Penis (tissue), 1 donor: ENCODE results near the genes MMRN1, HPGDS and ADH1C.

GRCh38 chr4:89894425-89895632, at the start of gene MMRN1:
Gene MMRN1, plus strand, starts transcription at chr4:89894854.
- PRO-cap: no peak

DNA sequence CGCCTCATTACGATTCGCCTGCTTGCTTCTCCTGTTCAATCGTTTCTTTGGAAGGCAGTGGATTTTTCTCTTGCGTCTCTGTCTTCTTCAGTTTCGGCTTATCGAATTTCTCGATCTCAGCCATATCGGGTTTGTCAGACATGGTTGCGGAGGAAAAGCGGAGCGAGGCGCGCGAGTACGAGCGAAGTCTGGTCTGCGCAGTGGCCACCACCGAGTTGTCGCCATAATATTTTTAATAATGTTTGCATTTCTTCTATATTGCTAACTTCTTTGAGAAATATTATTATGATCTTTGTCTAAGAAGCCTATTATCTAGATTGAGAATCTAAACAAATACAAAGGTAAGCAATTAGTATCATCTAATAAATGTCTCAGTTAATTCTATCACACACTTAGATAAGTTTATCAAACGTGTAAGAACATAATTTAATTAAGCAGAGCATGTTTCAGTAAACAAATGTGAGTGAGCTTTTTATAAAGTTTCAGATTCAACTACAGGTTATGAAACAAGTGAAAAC, 711.8 kb downstream of the CCSER1 start:
- PRO-cap: no peak

DNA sequence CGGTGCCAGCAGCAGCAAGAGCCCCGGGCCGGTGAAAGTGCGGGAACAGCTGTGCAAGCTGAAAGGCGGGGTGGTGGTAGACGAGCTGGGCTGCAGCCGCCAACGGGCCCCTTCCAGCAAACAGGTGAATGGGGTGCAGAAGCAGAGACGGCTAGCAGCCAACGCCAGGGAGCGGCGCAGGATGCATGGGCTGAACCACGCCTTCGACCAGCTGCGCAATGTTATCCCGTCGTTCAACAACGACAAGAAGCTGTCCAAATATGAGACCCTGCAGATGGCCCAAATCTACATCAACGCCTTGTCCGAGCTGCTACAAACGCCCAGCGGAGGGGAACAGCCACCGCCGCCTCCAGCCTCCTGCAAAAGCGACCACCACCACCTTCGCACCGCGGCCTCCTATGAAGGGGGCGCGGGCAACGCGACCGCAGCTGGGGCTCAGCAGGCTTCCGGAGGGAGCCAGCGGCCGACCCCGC, 742 bp downstream of the ATOH1 start:
- PRO-cap: no peak

DNA sequence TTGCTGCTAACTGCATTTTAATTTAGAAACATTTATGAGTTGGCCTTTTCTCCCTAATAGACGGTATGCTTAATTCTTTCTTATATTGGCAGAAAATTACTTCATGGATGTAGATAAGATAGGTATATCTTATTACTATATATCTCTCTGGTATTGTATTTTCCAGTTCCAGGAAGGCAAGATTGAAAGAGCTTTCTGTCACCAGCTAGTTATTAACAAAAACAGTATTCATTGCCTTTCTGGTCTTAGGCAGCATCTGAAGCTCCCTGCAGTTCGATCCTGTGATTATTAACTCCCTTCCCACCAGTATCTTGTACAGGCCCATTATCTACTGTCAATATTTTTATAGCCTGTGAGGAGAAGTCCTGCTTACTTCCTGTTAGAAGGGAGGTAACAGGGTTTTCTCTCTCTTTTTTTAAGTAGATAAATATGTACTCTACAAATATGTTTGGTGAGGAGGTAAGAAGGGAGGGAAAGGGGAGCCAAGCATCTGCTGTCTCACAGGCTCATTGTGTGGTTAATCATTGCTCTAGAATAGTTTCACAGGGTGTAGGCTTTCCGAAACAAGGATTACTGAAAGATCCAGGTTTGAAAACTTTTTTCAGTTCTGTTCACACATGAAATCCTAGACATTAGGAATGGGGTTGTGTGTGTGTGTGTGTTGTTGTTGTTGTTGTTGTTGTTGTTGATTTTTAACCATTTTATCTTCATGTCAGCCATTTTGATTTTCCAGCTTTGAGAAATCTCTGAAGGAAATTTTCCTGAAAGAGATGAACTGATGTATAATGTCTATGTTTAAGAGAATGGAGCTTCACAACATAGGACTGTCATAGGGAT, 14.1 kb downstream of the ATOH1 start:
- PRO-cap: no peak

DNA sequence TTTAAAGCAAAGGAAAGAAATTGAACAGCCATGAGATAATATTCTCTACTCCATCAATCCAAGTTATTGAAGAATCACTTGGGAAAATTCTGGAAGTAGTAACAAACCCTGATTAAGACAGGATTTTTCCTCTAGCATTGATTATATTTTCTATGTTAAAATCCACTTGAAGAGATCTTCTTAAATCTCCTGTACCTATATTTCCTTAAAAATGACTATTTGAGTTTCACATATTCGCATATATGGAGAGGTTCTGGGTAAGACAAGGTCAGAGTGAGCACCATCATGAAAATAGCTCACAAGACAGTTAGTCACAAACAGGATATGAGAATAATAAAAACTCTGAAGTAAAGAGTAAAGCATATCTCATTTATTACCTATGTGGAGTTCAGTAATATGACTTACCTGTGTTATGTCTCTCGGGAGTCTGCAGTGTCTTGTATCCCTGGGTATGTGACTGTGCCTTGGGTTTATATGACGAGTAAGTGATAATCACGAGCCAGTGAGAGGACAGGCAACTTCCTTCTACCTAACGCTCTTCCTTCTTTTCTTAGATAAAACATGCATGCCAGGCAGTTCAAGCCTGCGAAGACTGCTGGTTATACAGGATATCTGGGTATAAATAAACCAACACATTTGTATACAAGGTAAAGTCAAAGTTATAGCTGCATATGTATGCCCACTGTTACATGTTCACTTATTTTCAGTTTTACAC, at the start of gene HPGDS:
TSS of gene HPGDS (minus strand) at position 447 of the 715 bp plus-strand sequence.
- PRO-cap: unidirectional peak, minus-strand start at position 447 of the sequence

GRCh38 chr4:94408560-94409540, 42.9 kb upstream of the PDLIM5 start:
- PRO-cap: no peak

DNA sequence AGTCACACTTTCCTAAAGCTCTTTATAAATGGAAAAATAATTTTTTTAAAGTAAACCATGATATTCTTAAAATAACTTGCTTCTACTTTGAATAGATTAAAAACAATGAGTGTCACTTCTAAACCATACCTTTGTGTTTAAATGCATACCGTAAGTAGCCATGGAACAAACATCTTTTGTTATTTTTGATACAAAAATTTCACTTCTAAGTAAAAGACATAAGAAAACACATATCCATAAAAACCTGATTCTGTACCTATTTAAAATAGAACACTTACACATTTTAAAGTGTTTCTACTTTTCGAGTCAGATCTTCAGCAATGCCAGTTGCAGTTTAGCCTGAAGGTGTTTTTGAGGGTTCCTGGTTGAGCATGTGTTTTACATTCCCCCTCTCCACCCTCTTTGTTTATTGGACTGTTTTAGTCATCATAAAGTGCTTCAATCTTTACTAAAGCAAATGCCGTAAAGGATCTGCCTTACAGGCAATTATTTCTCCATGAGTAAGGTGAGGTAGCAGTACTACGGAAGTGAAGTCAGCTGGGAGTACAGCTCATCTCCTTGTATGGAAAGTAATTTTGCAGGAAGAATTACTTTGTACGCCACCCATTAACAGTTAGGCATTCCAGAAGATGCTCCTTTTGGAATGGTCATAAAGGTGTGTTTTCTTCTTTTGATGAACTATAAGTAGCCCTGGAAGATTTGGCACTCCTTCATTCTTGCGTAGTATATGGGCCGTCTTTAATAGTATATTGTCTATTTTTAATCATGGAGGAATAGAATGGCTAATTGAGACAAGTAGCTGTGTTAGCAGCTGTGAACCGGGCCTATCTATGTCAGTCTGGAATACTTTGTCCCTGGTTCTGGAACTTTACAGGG, 36.9 kb downstream of the PDLIM5 start:
- PRO-cap: no peak

GRCh38 chr4:94519855-94520498, 68.2 kb downstream of the PDLIM5 start:
- PRO-cap: no peak

- PRO-cap: no peak
These were observed 293.6 kb downstream of the BMPR1B start for GRCh38 chr4:95051322-95051869.

- PRO-cap: unidirectional peak, minus-strand start at chr4:95549912
These were observed 1.1 kb upstream of the UNC5C start for GRCh38 chr4:95549801-95550335.

GRCh38 chr4:98260000-98261071, 848 bp upstream of the RAP1GDS1 start:
- PRO-cap: bidirectional peak, plus-strand start at chr4:98260390, minus-strand start at chr4:98260191

DNA sequence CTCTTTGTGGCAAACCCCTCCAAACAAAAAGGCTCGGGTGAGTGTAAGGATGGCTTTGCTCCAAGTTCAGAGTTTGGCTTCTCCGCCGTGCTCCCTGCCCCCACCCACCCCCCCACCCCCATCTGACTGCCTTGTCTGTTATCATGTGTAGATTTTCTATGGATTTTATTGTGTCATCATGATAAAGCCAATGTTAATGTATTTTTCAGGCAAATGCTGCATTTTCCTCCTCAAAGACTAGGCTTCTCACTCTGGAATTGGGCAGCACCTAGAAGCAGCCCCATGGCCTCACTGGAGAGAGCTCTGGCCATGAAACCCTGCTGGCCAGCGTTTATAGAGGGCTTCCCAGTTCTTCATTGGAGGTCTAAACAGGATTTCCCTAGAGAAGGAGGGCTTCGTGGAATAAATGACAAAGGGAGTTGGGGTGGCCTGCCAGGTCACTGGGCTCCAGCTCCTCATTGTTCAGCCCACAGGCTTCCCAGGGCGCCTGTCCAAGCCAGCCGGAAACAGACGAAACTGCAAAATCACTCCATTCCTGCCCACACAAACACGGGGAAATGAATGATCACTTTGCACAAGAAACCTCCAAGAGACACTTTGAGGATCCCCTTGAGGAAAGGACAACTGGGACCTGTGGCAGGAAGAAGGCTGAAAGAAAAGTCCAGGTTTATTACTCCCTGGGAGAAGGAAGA, 189.8 kb downstream of the TSPAN5 start:
- PRO-cap: no peak

DNA sequence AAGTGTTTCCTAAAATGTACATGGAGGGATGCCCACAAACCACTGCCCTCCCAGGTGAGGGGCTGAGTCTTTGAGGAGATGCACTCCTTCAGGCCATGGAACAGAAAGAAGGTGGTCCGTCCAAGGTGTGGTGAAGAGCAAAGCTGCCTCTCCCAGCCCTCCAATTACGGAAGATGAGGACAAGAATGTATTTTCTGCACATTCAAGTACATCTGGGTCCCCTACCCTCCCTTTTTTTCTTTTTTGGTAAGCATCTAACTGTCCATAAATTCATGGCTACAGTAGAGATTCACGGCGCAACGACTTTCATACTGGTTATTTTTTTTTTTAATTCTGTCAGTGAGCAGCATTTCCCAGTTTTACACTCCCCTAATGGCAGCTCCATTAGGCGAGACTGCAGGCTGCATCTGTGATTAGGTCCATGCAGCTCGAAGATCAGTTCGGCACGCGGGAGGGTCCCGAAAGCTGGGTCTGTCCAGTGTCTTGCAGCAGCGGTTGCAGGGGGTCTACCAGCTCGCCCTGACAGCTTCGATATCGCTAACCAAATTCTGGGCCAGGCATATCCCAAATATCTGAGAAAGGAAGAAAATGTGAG, 186.3 kb downstream of the TSPAN5 start:
- PRO-cap: no peak

GRCh38 chr4:99208739-99209057, 10.3 kb downstream of the ADH6 start:
- PRO-cap: no peak

DNA sequence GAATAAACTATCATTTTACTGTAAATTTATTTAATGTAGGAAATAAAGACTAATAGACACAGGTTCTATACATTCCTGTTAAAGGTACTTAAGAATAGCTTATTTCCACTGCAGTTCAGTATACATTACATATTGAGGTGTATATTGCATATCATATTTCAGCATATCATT, 276 bp downstream of the ADH1B start:
- PRO-cap: no peak

DNA sequence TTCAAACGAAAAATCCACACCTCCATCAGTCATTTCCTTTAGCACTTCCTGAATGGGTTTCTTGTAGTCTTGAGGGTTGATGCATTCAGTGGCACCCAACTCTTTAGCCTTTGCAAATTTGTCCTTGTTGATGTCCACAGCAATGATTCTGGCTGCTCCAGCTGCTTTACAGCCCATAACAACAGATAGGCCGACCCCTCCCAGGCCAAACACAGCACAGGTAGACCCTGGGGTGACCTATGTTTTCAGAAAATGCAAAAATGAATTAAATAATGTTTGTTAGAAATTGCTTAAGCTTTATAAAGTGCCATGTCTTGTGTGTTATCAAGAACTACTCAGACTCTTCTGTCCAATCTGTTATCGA, 9.7 kb downstream of the ADH1C start:
- PRO-cap: no peak

DNA sequence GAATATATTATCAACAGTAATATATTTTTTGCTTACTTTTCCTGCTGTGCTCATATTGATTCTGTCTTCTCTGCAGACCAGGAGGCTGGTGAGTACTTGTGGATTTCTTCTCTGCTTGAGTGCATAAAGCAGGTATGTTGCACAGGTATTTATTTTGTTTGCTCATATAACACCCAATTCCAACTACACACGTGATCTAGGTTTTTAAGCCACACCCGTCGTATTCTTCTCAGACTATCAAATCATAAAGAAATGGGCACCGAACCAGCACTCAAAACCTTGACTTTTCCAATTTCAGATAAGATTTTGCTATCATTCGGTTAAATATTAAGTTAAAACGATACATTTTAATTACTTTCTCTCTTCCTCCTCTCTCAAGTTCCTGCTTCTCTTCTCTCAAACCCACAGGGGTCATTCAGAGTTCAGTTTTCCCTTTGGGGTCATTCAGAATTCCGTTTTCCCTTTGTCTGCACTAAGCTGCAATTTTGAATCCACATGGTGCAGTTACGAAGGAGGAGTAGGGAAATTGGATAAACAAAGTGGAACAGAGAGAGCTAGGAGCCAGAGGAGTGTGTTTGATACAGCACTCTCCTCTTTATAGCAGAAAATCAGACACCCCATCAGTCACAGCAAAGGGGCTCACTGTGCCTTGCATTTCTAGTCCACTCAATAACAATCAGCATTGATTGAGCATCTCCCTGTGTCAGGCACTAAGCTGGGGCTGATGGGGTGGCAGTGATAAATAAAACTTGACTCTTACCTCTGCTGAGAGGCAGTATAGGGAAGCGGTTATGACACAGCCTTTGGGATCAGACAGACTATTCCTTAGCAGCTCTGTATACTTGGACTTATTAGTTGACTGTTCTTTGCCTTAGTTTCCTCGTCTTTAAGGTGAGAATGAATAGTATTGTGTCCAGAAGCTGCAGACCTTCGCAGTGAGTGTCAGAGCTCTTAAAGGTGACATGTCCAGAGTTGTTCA, at the start of gene ADH1C:
TSS of gene ADH1C (minus strand) at position 125 of the 979 bp plus-strand sequence.
- PRO-cap: no peak

- PRO-cap: no peak
These were observed 31.6 kb downstream of the ADH7 start for GRCh38 chr4:99403316-99404216.

DNA sequence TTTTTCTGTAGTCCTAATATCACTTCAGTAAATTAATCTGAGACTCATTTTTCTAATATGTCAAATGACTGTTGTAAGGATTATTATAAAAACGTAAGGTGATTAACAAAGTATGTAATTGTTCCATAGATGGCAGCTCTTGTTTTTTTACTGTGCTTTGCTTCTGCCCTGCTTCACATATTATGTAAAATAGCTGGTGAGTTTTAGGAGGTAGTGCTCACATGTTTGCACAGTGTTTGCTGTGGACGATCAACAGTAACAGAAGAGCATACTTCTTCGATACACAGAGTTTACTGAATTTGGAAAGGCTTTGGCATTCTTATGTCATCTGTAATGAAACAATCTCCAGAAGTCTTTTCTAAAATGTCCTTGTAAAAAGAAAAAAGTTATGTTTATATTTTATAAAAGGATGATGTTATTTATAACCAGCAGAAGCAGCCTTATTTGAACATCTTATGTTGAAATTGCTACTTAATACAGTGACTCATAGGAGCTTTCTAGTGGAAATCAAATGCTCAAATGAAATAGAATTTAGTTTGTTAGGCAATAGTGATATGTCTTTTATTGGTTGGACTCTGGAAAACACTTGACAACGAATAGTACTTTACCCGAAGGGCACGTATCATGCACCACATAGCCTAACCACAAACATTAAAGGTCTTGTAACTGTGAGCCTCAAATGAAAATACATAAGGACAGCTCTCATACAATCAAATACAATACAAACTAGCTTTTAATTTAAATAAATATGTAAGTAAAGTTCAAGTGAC, 1.9 kb upstream of the MTTP start:
- PRO-cap: no peak

DNA sequence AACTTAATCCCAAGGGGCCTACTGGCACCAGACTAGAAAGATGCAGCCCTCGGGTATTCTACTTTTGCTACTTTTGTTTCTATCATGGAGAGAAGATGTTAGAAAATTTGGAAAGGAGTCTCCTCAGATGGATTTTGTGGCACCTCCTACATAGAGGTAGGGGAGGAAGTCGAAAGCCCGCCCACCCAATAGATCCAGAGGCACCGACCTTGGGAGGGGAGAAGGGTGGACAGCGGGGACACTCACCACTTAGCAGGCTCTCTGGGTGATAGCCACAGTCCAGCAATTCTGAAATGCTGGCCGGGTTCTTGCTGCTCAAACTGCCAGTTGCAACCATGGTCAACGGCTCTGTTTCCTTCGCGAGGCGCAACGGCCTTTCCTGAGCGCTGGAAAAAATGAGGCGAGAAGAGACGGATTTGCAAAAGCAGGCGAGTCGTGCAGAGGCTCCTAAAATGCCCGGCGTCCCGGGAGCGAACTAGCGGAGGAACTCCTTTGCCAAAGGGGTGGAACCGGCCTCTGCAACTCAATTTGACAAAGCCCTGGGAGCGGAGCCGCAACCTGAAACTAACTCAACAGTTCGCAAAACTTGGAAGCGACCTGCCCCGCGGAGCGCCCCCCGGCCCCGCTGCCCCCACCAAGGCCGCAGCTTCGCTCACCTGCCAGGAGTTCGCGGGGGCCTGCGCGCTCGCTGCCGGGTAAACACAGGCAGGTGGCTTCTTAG, 461 bp downstream of the DDIT4L start:
- PRO-cap: no peak